Psoas muscle (tissue), 2 donors: Measurements from ENCODE around the gene SHROOM1.

DNA sequence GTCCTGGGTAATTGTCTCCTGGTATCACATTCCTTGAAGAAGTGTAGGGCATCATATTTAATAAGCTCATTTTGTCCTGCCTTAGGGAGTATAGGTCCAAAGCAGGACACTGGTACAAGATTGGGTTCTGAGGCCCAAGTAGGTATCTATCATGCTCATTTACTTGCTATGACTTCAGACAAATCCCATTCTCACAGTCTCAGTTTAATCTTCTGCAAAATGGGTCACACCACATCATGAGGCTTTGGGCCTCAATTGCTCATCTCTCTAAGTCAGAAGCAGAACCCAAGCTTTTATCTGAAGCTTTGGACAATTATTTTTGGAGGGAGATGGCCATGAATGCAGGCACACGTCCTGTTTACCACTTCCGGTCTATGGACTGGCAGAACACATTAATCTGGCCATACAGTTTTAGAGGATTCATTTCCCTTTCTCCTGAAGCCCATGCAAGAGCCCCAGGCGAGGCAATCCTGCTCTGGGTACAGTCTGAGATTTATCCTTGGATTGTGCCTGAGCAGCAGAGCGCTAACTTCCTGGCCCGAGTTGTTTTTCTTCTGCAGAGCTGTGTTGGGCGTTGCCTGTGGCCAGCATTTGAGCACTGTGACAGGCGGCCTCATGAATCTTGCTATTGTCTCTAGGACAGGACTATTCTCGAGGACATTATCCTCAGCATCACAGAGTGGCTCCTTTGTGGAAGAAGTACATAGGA, 16.0 kb downstream of the SLC22A4 start:
- PRO-cap, 2 experiments, result no peak in any of the 2 experiments

- PRO-cap, 2 experiments, result no peak in any of the 2 experiments
Observed at GRCh38 chr5:132385015-132385507, 15.6 kb downstream of the SLC22A5 start.

- PRO-cap, 2 experiments, result no peak in any of the 2 experiments
Observed at GRCh38 chr5:132411539-132411689, 41.9 kb downstream of the SLC22A5 start.

GRCh38 chr5:132412119-132412360, 42.5 kb downstream of the SLC22A5 start:
- PRO-cap, 2 experiments, result no peak in any of the 2 experiments

- PRO-cap, 2 experiments, result no peak in any of the 2 experiments
Observed at GRCh38 chr5:132467515-132468278, 22.9 kb downstream of the IRF1 start.

GRCh38 chr5:132470497-132471330, 19.9 kb downstream of the IRF1 start:
- PRO-cap, 2 experiments, result no peak in any of the 2 experiments

DNA sequence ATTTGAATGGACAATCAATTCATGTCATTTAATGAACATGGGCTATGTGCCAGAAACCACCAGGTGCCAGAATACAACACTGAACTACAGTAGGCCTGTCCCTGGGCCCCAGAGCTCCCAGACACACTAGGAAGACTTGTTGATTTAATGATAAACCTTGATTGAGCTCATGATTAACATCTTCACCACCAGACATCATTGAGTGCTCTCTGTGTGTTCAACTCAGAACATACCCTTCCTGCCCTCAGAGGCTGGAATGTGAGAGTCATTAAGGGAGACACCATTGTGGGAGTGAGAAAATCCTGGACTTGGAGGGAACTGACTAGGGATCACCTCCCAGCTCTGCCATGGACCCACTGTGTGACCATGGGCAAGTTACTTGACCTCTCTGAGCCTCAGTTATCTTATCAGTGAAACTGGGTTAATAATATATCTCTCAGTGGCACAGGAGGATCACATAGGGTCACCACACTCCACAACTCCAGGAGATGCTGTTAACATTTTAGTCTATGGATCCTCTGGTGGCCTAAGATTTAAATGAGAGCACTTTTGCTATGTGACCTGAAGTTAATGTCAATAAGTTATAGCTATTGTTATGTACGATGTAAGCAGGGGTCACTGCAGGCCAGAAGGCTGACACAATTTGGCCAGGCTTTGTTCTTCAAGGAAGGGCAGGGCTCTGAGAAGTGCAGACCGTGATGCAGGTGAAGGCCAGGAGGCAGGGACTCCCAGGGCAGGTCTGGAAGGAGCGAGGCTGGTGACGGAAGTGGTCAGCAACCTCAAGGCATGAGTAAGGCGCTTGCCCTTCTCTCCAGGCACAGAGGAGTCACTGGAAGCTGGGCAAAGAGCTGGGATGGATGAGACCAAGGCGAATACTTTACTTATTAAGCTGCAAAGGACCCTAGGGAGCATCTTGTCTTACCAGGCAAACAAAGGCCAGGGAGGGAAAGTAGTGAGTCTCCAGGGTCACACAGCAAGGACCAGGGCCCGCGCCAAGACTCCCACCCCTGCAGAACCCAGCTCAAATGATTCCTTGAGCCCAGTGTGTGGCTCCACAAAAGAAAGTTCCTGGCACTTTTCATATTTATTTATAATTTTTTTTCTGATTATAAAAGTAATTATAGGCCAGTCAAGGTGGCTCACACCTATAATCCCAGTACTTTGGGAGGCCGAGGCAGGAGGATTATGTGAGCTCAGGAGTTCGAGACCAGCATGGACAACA, 18.8 kb downstream of the IRF1 start:
- PRO-cap, 2 experiments, result no peak in any of the 2 experiments

- PRO-cap, 2 experiments, result no peak in any of the 2 experiments
Observed at GRCh38 chr5:132472807-132473832, 17.5 kb downstream of the IRF1 start.

- PRO-cap, 2 experiments, result no peak in any of the 2 experiments
Observed at GRCh38 chr5:132480762-132481764, 9.5 kb downstream of the IRF1 start.

- PRO-cap, 2 experiments, result no peak in any of the 2 experiments
Observed at GRCh38 chr5:132495300-132496130, 4.9 kb upstream of the IRF1 start.

- PRO-cap, 2 experiments, result no peak in any of the 2 experiments
Observed at GRCh38 chr5:132501901-132502535, 11.4 kb upstream of the IRF1 start.

DNA sequence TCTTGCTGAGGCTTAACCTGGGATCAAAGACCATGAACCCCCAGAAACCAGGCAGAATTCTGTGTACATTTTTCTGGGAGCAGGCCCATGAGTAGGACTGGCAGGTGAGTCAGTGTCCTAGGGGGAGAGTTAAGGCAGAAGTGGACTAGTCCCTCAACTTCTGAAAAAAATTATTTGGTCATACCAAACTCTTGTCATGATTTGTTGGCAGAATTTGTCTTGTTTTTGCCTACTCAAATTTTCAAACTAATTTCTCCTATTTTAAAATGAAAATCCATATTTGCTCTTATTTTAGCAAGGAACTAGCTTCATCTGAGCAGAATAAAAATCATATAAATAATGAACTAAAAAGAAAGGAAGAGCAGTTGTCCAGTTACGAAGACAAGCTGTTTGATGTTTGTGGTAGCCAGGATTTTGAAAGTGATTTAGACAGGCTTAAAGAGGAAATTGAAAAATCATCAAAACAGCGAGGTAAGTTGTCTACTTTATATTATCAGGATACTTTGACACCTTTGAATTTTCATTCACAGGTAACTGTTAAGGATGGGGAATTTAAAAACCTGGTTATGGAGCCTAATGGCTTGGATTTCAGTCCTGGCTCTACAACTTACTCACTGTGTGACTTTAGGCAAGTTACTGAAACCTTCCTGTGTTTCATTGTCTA, 37.9 kb downstream of the RAD50 start:
- PRO-cap, 2 experiments, result no peak in any of the 2 experiments

GRCh38 chr5:132687926-132688419, 14.2 kb downstream of the IL4 start:
- PRO-cap, 2 experiments, result no peak in any of the 2 experiments

DNA sequence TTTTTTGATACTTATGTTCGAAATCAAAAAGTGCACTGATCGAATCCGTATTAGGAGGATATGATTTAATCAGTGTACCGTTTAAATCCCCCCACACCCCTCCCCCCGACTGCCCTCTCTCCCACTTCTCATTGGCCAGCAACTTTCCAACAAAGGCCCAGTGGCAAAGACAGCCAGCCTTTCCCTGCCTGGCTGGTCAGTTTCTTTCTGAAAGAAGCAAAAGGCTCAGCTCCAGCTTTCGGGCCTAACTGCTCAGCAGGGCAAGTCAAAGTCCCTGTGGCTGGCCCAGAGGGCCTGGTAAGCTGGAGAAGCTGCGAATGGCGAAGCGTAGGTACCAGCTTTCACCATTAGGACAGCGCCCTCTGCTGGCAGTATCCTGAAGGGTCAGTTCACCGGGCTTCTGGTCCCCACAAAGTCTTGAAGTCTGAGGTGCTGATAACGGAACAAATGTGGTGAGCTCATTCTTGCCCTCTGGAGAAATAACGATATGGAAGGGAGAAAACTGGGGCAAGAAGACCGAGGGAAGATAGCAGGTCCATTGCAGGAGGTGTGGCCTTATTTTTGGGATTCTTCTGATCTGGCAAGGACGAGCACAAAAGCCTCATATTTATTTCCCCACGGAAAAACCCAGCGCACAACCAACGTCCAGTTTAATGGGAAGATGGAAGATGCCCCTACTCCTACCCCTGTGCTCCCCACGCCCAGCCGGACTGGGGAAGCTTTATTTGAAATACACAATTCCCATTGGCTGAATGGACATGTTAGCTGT, 7.0 kb downstream of the SOWAHA start:
- PRO-cap, 2 experiments, result no peak in any of the 2 experiments

DNA sequence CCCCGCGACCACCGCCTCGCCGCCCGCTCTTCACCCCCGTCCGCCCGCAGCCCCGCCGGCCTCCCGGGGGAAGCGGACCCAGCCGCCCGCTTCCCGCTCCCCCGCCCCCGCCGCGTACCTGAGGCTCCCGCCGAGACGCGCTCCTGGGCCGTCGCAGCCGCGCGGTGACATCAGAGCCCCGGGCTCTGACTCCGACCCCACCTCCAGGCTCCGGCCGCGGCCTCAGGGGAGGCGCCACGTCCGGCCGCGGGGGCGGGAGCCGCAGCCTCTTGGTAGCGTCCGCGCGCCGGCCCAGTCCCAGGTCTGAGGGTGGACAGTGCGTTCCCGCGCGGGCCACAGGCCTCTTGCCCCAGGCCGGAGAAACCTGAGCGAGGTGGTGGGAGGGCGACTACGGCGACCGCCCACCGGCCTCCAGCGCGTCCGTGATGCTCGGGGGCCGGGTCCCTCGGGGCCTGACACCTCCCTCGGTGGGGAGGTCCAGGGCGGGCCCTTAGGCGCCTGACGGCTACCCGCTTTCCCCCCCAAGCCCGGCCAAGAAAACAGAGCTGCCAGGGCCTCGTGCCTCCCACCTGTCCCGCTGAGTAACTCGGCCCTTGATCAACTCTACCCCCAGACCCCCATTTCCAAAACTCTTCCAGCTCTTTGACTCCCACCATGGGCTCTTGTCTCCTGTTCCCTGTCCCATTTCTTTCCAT, at the start of gene SHROOM1:
SHROOM1 (minus strand) TSS at position 172 of the 695 bp plus-strand sequence.
- PRO-cap, 2 experiments, result peak in 2 of 2 experiments; most common plus-strand start position 294 of the sequence (in 2); most common minus-strand start position 169 of the sequence (in 1)

GRCh38 chr5:132895988-132897272, 23.0 kb downstream of the LEAP2 start:
- PRO-cap, 2 experiments, result no peak in any of the 2 experiments

- PRO-cap, 2 experiments, result no peak in any of the 2 experiments
Observed at GRCh38 chr5:132898011-132898521, 24.6 kb downstream of the LEAP2 start.

- PRO-cap, 2 experiments, result no peak in any of the 2 experiments
Observed at GRCh38 chr5:132942239-132942720, 21.2 kb downstream of the AFF4 start.

DNA sequence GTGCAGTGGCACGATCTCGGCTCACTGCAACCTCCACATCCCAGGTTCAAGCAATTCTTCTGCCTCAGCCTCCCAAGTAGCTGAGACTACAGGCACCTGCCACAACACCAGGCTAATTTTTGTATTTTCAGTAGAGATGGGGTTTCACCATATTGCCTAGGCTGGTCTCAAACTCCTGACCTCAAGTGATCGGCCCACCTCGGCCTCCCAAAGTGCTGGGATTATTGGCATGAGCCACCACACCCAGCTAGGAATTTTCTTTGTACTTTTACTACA, 11.9 kb downstream of the AFF4 start:
- PRO-cap, 2 experiments, result no peak in any of the 2 experiments

- PRO-cap, 2 experiments, result peak in 1 of 2 experiments; most common plus-strand start chr5:132962565 (in 1)
Observed at GRCh38 chr5:132962297-132963186, 892 bp downstream of the AFF4 start.